RPMI7951 (cell line): ENCODE results near the genes VPS54, SERTAD2 and SLC1A4.

- RAMPAGE, long total RNA: no peak
Observed at GRCh38 chr2:63807978-63808326, 33.7 kb upstream of the UGP2 start.

DNA sequence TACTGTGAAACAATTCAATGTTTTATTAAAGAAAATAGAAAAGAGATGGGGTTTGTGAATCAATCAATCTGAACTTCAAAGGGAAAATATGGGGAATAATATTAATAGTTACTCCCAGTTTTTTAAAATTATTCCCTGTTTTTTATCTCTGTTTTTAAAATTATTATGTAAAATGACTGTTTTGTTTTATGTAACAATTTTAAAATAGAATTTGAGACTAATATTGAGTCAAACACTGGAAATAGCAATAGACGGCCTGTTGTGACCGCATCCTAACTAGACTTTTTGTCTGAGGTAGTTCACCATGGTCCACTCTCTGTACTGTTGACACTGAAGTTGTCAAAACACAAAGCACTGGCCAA is 19.7 kb upstream of the UGP2 start:
- RAMPAGE, long total RNA: no peak

DNA sequence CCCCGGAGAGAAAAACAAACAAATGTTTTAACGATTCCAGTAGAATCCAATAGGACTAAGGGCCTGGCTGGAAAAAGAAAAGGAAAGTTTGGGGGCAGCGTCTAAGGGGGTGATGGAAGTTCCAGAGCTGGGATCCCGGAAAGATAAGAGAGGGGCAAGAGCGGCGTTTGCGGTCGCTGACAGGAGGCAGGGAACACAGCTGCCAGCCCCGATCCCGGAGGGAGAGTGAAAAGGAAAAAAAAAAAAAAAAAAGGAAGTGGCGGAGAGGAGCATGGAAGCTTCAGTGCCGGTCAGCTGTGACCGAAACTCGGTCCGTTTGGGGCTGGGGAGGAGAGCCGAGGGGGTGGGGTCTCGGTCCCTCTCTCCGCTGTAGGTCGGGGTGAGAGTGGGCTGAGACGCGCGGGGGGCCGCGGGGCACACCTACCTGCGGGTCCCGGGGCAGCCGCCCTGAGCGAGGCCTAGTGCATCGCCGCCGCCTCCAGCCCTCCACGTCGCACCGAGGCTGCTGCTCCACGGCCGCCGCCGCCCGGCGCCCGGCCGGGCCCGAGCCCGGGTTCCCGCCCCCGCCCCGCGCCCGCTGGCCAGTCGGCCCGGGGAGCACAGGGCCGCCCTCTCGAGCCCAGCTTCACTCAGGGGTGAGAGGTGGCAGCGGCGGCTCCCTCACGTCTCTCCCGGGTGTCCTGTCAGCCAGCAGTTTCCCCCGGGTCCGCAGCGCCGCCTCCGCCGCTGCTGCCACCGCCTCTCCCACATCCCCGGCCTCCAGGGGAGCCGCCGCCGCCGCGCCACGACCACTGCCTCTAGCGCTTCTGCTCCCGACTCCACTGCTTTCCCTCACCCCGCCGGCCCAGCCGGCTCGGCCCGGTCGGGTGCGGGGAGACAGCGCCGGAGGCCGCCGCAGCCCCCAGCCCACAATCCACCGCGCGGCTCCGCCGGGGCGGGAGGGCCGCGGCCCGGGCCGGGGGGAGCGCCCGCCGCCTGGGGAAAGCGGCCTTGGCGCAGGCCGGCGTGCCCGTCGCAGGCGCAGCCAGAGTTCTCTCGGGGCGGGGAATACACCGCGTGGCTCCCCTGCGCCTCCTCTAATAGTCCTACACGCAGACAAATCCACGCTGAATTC is at the start of gene VPS54:
VPS54 (minus strand) TSS at position 915 of the 1,114 bp plus-strand sequence.
- RAMPAGE, long total RNA: no peak

GRCh38 chr2:64124681-64124880 is 19.6 kb downstream of the PELI1 start:
- RAMPAGE, long total RNA: no peak

DNA sequence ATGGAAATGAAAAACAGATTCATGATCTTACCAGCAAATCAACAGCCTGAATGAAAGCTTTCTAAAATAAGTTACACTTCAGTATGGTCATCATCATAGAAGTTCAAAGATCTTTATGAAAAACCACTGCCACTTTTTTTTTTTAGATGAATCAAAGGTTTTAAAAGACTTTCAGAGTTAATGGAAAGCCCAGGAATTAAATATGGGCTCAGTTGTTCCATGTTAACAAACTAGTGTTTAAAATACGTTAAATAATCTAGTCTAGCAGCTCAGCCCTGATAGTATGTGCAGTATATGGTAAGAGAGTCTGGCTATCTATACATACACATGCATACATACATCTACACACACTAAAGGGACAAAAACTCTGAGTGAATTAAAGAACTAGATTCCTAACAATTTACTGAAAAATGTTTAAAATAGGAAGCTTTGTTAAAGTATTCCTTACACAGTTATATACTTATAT is 8.1 kb downstream of the PELI1 start:
- RAMPAGE, long total RNA: no peak

DNA sequence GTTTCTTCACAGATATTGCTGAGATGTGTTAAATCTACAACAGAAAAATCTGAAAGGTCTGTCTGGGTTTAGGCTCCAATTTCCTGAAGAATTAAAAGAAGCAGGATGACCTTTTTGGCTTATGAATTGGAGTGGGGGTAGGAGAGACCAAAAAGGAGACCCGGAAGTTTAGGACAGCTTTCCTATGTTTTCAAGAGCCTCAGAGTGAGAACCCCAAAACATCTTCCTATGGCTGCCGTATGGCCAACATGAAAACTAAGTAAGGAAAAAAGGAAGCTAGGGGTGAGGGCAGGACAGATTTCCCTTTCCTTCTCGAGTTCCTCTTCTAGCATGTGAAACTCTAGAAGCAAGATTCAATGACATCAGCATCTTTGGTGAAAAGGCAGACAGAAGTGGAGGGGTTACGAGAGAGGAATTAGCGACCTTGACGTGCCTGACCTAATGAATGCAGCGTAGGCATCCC is 47.7 kb upstream of the PELI1 start:
- RAMPAGE, long total RNA: no peak

DNA sequence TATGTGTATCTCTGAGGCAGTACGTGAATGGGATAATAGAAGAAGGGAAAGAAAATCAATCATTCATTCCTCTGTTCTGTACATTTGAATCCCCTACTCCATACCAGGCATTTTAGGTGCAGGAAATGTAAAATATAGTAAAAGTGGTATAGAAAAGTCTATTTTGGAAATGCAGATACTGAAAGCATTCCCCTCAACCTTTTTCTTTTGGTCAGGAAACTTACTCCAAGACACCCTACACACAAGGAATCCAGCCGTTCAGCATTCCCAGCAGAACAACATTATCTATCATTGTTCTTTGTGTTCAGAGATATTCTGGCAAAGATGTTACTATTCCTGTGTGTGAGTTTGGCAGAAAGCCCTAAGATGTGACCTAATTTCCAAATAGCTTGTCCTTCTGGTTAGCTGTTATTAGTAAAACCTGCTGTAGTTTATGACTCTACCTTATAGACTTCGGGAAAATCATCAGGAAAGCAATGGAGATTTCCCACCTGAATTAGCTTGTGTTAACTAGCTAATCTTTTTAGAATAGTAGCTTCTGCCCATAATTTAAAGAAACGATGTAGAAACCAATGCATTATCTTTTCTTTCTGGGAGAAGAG is 78.1 kb upstream of the PELI1 start:
- RAMPAGE, long total RNA: no peak

GRCh38 chr2:64327202-64328384 is 126.4 kb upstream of the LGALSL start:
- RAMPAGE, long total RNA: no peak

GRCh38 chr2:64458612-64459231 is 4.8 kb downstream of the LGALSL start:
- RAMPAGE, long total RNA: no peak

DNA sequence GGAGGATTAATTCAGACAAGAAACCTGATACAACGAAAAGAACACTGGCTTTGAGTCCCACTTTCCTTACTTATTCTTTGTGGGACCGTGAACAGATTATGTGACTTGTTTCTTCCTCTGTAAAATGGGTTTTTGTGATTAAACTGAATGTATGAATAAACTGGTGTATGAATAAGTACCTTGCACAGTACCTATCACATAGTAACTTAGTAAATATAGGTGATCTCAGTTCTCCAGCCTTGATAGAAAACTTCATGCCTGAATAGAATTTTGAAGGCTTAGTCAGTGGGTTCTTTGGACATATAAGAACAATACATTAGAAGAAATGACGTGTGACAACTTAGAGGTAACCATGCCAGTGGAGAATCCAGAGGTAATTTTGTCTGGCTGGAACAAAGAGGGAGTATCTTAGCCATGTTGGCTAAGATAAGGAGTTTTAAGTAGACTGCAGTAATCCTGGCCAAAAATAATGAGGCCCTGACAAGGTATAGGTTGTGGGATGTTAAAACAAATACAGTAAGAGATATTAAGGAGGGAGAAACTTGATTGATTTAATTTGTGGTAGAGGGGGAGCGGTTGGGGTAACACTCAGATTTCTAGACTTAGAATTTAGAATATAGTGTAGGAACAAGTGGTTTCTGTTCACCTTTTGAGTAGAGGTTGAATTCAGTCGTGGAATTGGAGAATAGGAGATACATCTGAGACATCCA is 11.5 kb downstream of the AFTPH start:
- RAMPAGE, long total RNA: no peak

- RAMPAGE, long total RNA: no peak
Observed at GRCh38 chr2:64644098-64645449, 9.1 kb downstream of the SERTAD2 start.

DNA sequence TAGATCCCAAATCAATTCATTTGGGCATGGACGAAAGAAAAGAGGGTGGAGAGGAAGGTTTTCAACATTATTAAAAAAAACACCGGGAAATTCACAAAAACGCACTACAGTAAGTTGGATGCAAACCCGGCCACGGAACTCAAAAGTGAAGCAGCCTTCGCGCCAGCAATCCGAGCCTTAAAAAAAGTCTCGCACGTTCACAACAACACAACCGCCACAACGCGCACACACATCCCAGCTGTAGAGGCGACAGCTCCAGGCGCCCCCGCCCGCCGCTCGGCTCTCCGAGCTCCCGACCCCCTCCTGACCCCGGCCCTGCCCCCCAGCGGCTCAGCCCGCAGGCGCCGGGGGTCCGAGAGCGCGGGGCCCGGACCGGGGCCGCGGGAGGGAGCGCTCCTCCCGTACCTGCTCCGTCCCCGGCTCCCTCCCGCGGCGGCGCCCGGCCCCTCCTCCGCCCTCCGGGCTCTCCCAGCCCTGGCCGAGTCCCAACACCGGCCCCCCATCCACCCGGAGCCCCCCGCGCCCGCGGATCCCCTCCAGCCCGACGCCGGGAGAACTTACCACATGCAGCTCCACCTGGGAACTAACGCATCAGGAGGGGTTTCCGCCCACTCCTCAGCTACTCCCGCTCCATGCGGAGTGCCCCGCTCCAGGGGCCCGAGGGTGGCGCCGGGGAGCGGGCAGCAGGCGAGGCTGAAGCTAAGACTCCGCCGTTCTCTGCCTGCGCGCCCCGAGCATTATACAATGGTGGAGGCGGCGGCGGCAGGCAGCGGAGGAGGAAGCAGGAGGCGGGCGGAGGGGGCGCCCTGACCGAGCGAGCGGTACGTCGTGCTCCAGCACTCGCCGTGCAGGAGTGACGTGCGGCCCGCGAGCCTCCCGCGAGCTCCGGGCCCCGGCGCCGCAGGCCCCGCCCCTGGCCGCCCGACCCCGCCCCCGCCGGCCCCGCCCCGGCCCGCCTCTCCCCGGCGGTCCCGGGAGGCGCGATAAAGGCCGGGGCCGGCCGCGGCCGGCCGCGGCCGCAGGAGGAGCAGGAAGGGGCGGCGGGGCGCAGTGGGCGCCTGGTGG is at the start of gene SERTAD2:
SERTAD2 (minus strand) TSS at position 855 of the 1,065 bp plus-strand sequence.
- RAMPAGE, long total RNA: no peak

- RAMPAGE, long total RNA: no peak
Observed at GRCh38 chr2:64838680-64839223, 150.4 kb upstream of the SLC1A4 start.

DNA sequence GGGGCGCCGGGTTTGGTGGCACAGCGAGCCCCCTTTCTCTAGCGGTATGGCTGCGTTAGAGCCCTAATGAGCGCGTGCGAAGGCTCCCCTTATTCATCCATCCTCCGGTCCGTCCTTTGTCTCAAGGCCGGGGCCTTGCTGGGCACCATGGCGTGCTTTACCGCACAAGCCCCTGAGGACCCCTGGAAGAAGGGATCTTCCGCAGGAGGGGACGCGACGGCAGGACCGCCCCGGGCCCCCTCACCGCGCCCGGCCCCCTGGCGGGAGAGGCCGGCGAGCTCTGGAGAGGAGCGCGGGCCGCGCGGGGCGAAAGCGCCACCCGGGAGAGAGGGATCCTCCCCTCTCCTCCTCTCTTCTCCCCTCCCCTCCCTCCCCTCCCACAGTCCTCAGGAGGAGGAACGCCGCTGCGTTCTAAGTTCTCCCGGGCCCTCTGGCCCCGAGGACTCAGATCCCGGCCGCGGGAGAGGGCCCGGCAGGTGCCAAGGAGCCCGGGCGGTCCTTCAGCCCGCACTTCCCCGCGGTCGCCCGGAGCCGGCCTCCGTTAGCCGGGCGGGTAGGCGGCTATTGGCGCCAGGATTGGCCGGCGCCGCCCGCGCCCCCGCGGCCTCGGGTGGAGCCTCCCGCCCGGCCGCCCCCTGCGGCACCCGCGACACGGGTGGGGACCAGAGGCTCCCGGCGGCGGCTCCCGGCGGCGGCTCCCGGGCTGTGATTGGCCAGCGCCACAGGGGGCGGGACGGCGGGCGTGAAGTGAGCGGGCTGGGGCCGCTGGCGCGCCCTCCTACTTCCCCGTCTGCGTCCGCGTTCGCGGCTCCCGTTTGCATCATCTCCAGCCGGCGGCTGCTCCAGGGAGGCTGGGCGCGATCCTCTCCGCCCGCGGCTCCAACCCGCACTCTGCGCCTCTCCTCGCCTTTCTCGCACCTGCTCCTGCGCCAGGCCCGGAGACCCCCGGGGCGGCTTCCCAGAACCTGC is at the start of gene SLC1A4:
SLC1A4 (plus strand) TSS at position 823 of the 969 bp plus-strand sequence.
- RAMPAGE, long total RNA: no peak

DNA sequence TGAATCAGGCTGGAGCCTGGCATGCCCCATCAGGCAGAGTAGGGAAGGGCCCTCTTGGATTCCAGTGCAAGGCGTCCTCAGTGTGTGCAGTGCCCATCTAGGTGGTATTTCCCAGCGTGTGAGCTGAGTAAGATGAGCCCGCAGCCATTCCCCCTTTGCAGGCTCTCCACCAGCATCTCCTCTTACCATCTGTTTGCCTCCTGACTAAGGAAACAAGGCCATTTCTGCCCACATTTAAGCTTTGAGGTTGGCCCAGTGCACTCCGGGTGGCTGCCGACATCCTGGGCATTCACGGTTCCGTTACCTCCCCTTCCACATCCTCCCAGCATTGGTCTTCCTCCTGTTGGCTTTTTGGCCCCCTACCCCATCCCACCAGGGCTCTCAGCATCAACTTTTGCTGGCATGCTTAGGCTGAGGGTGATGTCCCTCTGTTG is 11.7 kb downstream of the CEP68 start:
- RAMPAGE, long total RNA: no peak

DNA sequence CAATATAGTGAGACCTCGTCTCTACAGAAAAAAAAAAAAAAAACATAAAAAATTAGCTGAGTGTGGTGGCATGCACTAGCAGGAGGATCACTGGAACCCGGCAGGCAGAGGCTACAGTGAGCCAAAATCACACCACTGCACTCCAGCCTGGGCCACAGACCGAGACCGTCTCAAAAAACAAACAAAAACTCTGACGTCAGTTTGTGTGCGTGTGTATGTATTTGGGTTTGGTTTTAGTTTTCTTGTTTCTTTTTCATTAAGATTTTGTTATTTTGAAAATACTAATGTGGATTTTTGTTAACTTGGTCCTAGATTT is 19.0 kb downstream of the CEP68 start:
- RAMPAGE, long total RNA: no peak

GRCh38 chr2:65081811-65082309 is 25.6 kb downstream of the CEP68 start:
- RAMPAGE, long total RNA: no peak

DNA sequence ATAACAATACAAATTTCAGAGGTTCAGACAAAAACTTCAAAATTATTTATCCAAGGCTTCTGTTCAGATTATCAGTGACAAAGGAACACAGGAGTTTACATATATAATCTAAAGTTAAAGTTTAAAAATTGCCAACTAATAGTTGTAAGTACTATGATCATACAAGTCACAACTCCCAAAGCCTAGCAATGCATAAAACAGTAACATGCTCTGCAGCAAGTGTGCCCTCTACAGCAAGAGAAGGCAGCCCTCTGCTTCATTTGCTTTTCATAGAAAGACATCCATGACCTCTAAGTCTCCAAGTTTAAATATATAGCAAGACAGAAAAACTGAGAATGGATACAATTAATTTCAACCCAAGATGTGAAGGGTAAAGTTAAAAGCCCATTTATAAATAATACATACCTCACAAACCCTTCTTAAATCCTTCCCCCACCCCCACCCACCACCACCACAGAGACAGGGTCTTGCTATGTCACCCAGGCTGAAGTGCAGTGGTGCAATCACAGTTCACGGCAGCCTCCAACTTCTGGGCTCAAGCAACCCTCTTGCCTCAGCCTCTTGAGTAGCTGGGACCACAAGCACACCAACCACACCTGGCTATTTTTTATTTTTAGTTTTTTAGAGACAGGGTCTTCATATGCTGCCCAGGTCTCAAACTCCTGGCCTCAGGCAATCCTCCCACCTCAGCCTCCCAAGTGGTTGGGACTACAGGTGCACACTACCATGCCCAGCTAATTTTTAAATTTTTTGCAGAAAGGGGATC is 13.1 kb downstream of the RAB1A start:
- RAMPAGE, long total RNA: no peak

- RAMPAGE, long total RNA: no peak
Observed at GRCh38 chr2:65300942-65301604, 73.4 kb downstream of the ACTR2 start.

- RAMPAGE, long total RNA: no peak
Observed at GRCh38 chr2:65334544-65335628, 97.5 kb downstream of the SPRED2 start.